M059J (cell line): Measurements from ENCODE around the genes ICE1 and UBE2QL1.

GRCh38 chr5:1319306-1319709 is 24.4 kb upstream of the TERT start:
- RAMPAGE, long total RNA = no peak

DNA sequence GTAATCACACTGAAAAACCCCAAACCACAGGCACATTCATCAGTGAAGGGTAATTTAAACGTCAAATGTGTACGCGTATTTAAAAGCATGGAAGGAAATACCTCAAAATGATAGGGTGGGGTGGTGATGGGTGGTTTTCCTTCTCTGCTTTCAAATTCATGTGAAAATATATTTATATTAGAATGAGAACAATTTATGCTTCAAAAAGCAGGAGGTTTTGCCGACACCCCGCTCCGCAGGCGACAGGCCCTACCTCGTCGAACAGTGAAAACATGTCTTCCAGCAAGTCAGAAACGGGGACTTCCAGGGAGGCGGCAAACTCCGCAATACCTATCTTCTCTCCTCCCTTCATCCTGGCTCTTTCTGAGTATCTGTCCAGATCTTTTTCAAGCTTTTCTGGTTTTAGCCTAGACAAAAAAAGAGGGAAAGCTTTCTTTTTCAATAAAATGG is 28.5 kb upstream of the SLC6A3 start:
- RAMPAGE, long total RNA = no peak

GRCh38 chr5:1515808-1516186 is 8.0 kb downstream of the LPCAT1 start:
- RAMPAGE, long total RNA = no peak

DNA sequence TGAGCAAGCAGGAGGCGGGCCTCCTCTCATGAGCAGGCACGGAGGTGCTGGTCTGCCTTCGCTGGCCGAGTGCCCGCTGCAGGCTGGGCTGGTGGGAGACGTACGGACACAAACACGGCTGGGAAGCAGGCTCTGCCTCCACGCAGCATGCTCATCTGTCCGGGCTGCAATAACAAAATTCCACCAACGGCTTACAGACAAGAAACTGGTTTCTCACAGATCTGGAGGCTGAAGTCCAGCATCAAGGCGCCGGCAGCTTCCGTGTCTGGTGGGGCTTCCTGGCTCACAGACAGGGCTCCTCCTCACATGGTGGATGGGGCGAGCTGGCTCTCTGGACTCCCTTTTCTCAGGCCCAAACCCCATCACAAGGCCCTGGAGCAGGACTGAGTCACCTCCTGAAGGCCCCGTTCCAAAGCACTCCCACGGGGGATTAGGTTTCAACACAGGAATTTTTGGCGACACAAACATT is 5.2 kb downstream of the MRPL36 start:
- RAMPAGE, long total RNA = no peak

DNA sequence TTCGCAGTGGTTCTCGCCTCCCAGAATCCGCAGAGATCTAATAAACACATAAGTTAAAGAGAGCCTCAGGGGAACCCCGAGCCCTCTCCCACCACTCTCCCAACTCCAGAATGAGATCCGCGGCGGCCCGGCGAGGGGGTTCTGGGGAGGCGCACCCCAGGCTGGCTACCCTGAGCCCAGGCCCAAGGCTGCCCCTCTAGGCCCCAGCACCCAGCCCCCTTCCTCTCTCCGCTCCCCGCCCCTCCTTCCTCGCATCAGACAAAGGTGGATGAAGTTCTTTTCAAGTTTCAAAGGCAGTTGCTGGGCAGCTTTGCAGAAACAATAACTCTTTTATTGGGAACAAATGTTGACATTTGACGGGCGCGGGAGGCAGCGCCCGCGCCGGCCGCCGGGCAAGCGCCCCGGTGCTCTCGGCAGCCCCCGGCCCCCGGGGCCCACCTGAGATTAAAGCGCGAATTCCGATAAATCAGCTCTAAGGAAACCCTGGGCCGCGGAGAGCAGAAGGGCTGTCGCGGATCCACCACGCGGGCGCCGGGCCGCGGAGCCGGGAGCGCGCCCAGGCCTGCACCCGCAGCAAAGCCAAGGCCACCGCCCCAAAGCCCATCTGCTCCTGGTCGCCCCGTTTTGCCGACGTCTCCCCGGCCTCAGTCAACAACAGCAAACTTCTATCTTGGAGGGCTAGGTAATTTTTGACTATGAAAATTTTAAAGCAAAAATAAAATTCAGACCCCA is 8.3 kb downstream of the IRX2 start:
- RAMPAGE, long total RNA = no peak

DNA sequence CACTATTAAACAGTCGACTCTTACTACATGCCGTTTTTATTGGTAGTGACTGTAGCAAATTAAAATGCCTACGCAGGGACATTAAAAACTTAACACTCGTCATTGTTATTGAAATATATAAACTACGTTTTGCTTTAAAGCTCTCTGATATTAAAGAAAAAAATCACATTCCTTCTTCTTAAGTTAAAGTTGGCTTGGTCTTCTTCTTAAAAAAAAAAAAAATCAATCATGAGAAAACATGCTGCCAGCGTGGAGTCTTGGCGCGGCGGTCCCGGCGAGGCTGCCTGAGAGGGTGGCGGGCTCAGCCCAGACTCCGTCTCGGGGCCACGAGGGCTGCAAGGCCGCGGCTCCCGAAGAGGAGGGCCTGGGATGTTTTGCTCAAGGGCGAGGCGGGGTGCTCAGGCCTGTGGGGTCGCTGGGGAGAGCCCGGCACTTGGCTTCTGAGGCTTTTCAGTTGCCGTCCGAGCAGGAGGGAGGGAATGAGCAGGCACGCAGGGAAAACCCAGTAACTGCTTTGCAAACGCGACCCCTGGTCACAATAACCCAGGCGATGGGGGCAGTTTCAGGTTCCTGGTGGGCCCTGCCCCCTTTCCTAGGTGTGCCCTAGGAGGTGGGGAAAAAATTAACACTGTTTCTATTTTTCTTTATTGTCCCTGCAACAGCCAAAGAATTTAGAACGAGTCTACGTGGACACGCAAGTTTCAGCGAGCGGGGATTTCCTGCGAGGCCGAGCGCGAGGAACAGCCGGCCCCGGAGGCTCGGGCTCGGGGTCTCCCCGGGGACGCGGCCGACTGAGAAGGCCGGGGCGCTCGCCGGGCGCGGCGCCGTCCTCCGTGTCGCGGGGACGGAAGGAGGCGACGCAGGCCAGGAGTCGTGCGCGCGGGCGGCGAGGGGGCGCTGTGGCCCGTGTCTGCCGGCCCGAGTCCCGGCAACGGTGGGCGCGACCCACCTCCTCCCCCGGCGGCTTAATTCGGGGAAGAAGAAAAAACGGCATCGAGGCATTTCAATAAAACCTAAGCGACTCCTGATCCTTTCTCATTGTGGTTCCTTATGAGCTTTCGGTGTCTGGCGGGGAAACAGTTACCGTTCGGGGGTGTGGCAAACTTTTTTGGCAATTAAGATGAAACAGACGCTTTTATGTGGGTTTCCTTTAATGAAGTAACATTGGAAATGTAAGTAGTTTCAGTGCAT is 3.3 kb upstream of the IRX2 start:
- RAMPAGE, long total RNA = no peak

GRCh38 chr5:3590818-3591125 is 4.9 kb upstream of the IRX1 start:
- RAMPAGE, long total RNA = no peak

- RAMPAGE, long total RNA = no peak
Observed at GRCh38 chr5:4196685-4197230, 601.1 kb downstream of the IRX1 start.

DNA sequence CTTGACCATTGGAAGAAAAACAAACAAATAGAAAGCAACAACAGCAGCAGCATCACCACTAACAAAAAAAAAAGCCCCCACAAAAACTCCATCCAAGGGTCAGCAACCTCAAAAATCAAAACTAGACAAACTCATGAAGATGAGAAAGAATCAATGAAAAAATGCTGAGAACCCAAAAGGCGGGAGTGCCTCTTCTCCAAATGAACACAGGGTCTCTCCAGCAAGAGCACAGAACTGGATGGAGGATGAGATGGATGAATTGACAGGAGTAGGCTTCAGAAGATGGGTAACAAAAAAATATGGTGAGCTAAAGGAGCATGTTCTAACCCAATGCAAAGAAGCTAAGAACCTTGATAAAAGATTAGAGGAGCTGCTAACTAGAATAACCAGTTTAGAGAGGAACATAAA is 113.0 kb upstream of the ADAMTS16 start:
- RAMPAGE, long total RNA = no peak

DNA sequence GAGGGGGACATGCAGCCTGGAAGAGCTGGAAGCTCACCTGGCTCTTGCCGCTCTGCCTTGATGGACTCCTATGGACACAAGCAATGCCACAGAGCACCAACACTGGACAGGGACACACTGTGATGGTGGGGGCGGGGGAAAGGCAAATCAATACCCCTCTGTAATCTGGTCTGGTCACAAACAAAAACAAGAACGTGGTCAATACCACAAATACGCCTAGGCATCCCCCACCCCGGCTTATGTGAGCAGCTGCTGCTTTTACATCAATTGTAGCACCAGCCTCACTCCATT is 29.6 kb upstream of the ICE1 start:
- RAMPAGE, long total RNA = no peak

DNA sequence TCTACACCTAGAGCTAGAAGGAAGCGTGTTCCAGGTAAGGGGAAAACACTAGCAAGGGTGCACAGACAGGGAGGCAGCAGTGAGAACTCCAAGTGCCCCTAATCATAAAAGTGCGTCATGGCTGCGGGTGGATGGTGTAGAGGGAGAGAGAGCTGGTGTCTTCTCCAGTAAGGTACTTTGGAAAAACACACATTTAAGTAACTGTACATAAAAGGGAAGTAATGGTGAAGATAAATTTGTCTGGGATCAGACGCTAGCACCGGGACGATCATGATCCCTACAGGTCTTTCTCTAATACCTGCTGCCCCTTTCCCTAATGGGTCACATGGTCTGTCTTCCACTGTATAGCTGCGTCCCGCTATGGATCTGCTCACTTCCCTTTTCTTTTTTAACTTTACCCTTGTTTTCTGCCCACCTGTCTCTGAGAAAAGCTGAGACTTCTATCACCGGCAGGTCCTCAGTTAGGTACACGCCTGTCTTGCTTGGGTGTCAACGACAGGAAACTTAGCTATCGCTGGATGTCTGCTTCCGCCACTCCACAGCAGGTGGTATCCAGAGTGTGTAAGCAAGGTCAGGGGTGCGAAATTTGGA is 1.4 kb upstream of the ICE1 start:
- RAMPAGE, long total RNA = no peak

DNA sequence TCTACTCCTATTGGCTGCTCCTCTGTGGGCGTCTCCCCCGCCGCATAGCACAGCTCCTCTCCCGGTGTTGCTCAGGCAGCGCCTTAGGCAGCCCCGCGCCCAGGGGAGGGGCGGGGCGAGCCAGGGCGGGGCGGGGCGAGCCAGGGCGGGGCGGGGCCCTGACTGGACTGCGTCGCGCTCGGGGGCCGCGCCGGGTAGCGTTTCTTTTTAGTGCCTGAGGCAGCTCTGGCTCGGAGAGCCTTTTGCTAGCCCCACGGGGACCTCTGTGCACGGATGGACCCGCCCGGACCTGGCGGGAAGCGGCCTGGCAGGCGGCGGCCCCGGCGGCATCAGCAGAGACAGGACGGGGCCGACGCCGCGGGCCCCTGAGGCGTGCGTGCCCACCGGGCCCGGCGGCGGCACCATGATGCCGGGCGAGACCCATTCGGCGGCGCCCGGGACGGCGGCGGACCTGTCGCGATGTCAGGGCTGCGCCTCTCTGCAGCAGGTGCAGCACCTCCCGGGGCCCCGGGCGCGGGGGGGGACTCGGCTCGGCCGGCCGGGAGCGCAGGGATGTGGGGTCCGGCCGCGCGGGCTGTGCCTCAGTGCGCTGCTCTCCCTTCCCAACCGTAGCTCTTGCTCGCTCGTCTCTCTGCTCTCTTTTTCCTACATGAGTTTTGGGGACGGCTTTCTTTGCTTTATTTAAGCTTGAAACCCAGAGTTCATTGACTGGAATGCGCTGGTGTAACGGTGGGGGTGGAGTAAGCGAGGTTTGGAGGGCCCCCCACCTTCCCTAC is at the start of gene ICE1:
Gene ICE1, plus strand, starts transcription at position 165 of the 776 bp plus-strand sequence.
- RAMPAGE, long total RNA = no peak

DNA sequence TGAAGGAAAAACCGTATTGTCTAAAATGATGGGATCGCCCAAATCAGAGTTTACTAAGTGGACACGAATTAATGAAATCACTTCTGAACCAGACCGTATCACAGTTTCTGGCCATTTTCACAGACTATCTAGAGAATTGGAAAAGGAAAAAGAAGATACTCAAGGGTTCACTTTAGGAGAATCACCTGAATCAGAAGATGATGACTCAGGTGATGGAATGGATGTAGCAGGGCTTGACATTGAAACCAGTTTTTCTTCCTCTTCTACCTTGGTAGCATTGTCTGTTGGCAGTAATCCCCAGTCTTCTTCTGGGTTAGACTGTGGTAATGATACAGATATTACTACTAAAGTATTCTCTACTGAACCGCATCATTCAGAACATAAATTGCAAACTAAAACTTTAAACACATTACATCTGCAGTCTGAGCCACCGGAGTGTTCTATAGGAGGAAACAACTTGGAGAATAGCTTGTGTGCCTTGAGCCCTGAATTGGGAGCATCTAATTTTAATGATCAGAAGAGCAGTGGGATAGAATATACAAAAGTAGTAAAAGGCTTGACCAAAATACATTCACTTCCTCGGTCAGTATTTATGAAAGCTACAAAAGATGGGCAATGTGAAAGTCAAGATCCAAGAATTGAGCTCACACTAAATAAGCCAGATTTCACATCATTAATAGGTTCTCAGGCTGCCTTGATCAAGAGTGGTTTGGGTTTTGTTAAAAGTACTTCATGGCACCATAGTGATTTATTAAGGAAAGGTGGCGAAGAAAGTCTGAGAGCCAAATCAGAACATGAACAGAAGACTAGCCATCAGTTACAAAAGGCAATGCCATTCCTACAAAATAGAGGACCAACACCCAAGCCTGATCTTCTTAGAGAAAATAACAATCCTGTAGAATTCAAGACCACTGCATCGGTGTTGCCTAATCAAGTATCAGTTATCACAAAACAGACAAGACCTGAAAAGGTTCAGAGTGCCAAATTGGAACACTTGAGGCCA is 38.8 kb downstream of the ICE1 start:
- RAMPAGE, long total RNA = no peak

- RAMPAGE, long total RNA = no peak
Observed at GRCh38 chr5:5463071-5463686, 40.7 kb downstream of the ICE1 start.

GRCh38 chr5:5464274-5465039 is 42.0 kb downstream of the ICE1 start:
- RAMPAGE, long total RNA = no peak

GRCh38 chr5:5598448-5599150 is 176.1 kb downstream of the ICE1 start:
- RAMPAGE, long total RNA = no peak

DNA sequence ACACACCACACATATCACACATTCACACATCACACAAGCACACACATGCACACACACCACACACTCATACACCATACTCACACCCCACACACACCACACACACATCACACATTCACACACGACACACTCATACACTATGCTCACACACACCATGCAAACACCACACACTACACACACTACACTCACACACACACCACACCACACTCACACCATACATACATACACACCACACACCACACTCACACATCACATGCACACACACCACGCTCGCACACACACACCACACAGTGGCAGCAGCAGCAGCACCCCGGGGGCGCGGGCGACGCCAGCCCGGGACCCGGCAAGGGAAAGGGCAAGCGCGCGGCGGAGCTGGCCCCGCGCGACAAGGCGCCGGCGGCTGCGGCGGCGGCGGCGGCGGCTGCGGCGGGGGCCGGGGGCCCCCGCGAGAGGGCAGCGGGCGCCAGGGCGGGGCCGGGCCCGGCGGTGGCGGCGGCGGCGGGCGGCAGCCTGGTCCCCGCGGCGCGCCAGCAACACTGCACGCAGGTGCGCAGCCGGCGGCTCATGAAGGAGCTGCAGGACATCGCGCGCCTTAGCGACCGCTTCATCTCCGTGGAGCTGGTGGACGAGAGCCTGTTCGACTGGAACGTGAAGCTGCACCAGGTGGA is at the start of gene UBE2QL1:
Gene UBE2QL1, plus strand, starts transcription at position 527 of the 665 bp plus-strand sequence.
- RAMPAGE, long total RNA = no peak

DNA sequence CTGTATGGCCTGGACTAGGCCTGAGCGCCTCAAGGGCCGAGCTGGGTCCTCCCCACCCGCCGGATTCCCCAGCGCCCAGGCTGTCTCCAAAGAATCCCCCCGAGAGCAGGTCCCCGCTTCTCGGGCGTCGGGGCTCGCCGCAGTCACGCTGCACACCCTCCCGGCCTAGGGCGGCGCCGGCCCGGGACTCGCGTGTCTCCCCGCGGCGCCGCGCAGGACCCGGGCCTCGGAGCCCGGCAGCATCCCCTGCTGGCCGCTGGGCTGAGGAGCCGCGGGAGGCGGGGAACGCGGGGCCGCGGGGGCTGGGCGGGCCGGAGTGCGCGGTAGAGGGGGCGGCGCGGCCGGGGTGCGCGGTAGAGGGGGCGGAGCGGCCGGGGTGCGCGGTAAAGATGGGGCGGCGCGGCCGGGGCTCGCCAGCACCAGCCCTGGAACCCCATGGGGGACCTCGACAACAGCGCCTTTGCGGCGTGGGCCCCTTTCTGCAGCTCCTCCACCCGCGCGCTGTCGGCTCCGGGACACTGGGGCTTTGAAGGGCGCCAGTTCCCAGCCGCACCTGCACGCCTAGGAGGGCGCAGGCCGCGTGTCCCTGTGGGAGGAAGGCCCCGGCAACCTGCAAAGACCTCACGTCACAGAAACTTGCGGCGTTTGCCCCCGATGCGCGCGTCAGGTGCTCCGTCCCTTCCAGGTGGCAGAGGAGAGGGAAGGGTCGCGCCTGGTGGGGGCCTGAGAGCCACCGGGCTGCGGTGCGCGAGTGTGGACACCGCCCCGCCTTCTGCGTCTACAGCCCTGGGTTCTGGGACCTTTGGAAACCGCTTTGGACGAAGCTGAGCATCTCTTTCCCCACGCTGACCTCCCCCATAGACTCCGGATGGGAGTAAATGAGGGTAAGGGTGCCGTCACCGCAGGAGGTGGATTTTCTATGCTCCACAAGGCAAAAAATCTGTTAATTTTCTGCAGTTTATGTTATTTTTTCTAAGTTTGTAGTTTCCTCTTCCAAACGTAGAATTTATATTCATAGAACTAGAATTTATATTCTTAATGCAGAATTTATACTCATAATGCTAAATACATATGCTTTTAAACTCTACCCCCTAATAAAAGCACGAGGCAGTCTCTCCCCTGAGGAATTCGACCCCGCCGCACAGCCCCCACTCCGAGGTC is 49.5 kb downstream of the NSUN2 start:
- RAMPAGE, long total RNA = no peak

- RAMPAGE, long total RNA = no peak
Observed at GRCh38 chr5:6636042-6636942, 3.1 kb downstream of the SRD5A1 start.

- RAMPAGE, long total RNA = no peak
Observed at GRCh38 chr5:6755355-6756004, 42.2 kb downstream of the TENT4A start.